H7 (cell line): ENCODE measurements around a stretch of chr9.

GRCh38 chr9:120874797-120875408 is 2.1 kb downstream of the PHF19 start:
- RAMPAGE, long total RNA, result no peak

DNA sequence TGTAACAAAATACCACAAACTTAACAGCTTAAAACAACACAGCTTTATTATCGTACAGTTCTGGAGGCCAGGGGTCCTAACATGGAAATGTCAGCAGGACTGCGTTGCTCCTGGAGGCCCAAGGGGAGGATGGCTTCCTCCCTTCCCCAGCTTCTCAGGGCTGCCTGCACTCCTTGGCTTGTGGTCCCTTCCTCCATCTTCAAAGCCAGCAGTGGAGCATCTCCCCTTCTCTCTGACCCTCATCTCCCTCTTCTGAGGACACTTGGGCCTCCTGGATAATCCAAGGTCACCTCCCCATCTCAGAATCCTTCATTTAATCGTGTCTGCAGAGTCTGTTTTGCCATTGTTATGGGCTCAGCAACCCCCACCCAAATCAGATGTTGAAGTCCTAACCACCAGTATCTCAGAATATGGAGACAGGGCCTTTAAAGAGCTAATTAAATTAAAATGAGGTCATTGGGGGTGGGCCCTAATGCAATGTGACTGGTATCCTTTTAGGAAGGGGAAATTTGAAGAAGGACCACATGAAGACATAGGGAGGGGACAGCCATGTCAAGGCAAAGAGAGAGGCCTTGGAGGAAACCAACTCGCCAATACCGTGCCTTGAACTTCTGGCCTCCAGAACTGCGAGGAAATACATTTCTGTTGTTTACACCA is 9.0 kb downstream of the TRAF1 start:
- RAMPAGE, long total RNA, result no peak

GRCh38 chr9:120918823-120919850 is 7.5 kb downstream of the TRAF1 start:
- RAMPAGE, long total RNA, result no peak

- RAMPAGE, long total RNA, result no peak
These were observed 21.1 kb upstream of the RAB14 start for GRCh38 chr9:121222638-121223241.

DNA sequence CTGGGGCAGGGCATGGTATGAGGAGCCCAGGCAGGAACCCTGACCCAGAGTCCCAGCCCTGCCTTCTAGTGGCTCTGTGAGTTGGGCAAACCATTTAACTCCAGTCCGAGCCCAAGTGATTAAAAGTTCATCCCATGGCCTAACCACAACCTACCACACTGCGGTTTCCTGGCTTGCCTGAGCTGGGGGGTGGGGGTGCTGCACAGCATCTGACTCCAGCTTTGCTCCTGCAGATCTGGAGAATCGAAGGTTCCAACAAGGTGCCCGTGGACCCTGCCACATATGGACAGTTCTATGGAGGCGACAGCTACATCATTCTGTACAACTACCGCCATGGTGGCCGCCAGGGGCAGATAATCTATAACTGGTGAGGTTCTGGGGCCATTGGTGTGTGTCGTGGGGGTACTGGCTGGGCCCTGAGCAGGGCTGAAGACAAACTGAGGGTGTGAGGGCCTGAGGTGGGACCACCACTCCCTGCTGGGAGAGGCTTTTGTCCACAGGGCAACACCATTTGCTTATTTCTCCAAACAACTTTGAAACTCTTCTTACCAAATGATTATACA is 48.9 kb downstream of the STOM start:
- RAMPAGE, long total RNA, result no peak

GRCh38 chr9:121328781-121329614 is 41.1 kb downstream of the STOM start:
- RAMPAGE, long total RNA, result no peak

- RAMPAGE, long total RNA, result no peak
These were observed 1.2 kb downstream of the STOM start for GRCh38 chr9:121368763-121369247.

GRCh38 chr9:121450011-121450716 is 49.5 kb downstream of the GGTA1 start:
- RAMPAGE, long total RNA, result no peak

GRCh38 chr9:121545942-121546423 is 46.3 kb upstream of the GGTA1 start:
- RAMPAGE, long total RNA, result no peak

DNA sequence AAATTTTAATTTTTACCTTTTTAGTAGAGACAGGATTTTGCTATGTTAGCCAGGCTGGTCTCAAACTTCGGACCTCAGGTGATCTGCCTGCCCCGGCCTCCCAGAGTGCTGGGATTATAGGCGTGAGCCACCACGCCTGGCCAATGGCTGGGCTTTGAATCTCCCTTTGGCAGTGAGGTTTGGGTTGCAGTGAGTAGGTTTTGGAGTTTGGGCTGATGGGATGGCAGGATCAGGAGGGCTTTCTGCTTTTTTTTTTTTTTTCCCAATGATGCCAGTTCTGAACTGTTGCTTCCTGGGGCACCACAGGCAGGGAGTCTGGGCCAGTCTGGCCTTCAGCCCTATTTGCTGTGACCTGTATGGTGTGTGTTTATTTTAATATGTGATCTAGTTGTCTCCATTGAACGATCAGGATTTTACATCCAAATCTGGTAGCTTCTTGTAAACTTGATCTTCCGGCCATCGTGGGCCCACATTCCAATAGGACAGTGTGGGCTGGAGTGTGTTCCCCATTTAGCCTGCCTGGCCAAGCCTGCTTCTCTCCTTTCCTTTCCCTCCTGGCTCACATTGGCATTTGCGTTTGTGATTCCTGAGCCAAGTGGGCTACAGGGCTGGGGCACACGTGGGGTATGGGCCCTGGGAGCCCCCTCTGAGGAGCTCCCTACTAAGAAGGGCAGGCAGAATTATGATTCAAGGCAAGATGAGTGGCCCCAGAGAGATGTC is 25.9 kb upstream of the DAB2IP start:
- RAMPAGE, long total RNA, result no peak

DNA sequence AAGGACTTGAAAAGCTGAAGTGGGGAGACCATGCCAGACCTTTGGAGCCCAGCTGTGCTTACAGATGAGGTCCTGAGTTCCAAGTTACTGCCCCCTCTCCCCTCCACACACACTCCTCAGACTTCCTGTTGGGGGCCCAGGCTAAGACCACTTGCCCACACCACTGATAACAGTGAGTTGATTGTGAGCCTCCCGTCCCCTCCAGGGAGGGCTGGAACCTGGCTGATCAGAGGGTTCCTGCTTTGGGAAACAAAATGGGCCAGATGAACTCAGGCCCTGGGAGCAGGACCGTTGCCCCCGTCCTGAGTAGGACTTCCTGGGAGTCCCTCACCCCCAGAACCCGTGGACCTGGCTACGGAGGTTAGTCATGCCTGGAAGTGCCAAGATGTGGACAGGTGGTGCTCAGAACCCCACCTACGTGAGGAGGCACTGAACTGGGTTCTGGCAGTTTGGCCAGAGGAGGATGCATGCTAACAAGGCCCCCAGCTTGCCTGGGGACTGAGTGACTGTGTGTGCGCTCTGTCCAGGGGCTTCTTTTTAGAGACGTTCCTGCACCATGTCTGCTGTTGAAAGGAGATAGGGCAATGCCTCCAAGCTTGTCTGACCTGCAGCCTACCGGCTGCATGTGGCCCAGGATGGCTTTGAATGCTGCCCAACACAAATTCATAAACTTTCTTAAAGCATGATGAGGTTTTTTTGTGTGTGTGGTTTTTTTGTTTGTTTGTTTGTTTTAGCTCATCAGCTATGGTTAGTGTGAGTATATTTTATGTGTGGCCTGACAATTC is 1.9 kb upstream of the DAB2IP start:
- RAMPAGE, long total RNA, result no peak

GRCh38 chr9:121662559-121663350 is 11.3 kb downstream of the DAB2IP start:
- RAMPAGE, long total RNA, result no peak

- RAMPAGE, long total RNA, result no peak
These were observed 106.3 kb downstream of the DAB2IP start for GRCh38 chr9:121757604-121758343.

GRCh38 chr9:121783605-121784380 is 132.4 kb downstream of the DAB2IP start:
- RAMPAGE, long total RNA, result no peak

DNA sequence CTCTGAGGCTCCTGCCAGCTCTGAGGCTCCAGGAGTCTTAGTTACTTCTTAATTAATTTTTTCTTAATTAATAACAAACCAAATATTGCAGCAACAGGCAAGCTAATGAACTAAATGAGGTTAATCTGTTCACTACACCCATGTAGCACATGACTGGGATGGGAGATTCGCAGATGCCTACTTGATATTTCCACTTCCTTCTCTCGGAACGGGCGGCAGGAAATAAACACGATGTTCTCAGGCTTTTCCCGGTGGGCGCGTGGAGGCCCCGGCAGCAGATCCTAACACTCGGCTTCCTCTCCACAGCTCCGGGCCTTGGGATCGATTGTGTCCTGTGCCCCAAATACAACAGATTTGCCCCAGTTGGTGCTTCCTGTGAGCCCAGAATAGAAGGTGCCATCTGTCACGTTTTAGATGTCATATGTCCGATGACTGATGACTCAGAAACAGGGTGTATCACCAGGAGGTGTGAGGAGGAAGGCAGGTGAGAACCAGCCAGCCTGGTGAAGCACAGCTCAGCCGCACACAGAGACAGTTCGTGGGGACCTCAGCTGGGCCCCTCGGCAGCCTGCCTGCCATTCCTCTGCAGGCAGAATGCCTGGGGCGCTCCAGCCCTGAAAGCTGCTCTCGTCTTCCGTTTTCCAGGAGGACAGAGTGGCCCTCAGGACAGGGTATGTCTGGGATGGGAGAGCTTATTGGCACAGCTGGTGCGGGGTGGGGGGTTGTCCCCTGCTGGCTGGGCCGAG is 170.7 kb downstream of the DAB2IP start:
- RAMPAGE, long total RNA, result no peak

- RAMPAGE, long total RNA, result no peak
These were observed 186.2 kb downstream of the DAB2IP start for GRCh38 chr9:121837513-121838170.

- RAMPAGE, long total RNA, result no peak
These were observed 208.5 kb downstream of the TTLL11 start for GRCh38 chr9:121884686-121884896.

- RAMPAGE, long total RNA, result no peak
These were observed 62.0 kb downstream of the TTLL11 start for GRCh38 chr9:122031230-122031452.

DNA sequence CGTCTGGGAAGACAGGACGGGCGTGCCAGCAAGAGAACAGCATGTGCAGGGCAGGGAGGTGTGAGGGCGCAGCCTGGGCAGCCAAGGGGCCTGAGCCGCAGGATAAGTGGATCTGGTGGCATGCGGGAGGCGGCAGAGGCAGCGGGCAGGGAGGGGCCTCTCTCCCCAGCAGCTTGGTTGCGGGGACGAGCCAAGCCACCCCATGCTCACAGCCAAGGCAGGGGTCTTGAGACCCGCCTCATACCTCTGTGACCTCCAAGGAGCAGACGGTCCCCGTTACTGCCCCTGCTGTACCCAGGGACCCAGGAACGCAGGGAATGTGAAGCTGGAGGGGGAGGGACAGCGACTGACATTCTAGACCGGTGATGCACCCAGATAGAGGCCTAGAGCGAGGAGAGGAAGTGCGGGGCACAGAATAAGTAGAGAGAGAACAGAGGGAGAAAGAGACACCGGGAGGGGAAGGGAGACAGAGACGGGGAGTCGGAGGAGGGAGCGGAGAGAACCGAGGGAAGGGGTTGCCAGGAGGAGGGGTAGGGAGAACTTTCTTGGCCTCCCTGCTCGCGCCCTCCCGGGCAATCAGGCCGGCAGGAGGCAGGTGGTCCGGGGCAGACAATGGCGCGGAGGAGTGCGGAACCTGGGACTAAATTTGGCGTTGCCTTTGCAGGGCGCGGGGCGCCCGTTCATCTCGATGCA is 33.1 kb upstream of the TTLL11 start:
- RAMPAGE, long total RNA, result no peak

DNA sequence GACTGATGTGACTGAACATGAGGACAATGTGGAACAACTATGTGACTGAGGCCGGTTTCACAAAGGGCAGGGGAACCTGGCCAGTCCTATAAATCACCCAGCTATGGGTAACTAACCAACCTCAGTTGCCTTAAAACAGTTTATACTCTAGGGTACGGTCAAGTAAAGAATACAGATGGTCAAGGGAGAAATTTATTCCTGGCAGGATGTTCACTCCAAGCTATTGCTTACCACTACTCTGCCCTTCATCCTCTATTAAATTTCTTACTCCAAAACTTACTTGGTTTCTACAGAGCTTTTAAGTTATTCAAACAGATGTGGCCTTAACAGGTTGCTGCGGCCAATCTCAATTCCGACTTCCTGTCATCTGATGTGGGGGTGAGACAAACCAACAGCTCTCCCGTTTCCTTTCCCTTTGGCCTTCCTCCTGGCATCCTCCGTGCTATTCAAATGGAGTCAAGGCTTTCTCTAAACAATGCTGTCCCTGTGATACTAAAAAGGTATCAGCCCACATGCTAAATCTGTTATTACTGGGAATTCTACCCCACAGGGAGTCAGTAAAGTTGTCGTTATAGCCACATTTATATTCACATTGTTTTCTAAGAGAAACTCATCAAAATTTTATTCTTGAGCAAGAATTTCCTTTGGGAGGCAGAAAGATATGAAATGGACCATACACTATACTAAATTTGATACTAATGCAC is 11.9 kb downstream of the RBM18 start:
- RAMPAGE, long total RNA, result no peak